ENCODE measurements around the genes RELT, P4HA3 and LIPT2.

GRCh38 chr11:73292538-73293011 is 15.5 kb upstream of the ARHGEF17 start:
- RRBS = 87% methylated on average over 4 of the region's 8 CpGs
CAGE:
- cytosol, long polyA plus RNA = no peak
- long polyA plus RNA = no peak
- nucleus, long polyA plus RNA = no peak

GRCh38 chr11:73315368-73316281 is 7.5 kb downstream of the ARHGEF17 start:
- RRBS = no CpG with 5 or more reads among the region's 10 CpGs
CAGE:
- cytosol, long polyA plus RNA = no peak
- long polyA plus RNA = no peak
- nucleus, long polyA plus RNA = no peak

- RRBS = no CpG with 5 or more reads among the region's 8 CpGs
CAGE:
- cytosol, long polyA plus RNA = no peak
- long polyA plus RNA = no peak
- nucleus, long polyA plus RNA = no peak
Observed at GRCh38 chr11:73317915-73318425, 9.9 kb downstream of the ARHGEF17 start.

DNA sequence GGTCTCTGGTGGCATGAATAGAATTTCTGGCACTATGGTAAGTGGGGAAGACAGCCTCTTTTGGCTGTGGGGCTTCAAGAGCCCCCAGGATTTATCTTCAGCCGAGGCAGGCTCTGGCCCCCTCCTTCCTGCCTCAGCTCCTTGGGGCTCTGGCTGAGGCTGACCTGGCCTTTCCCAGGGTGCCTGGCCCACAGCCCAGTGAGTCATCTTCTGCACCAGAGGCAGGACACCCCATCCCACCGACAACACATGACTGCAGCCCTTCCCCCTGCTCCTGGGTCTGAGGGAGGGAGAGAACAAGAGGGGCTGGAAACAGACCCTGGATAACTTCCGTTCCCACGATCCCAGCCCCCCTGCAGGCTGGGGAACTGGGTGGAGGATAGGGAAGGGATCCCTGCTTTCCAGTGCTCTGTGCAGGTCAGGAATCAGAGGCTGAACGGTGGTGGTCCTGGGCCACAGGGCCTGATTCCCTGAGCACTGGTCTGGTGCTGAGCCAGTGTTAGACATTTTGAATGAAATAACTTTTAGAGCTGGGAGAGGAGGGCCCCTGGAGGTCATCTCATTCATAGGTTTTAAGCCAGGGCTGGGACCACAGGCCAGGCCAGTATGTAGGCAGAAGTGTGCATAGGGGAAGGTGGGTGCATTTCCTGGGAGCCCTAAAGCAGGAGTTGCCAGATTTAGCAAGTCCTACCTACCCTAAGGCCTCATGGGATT is 26.6 kb downstream of the ARHGEF17 start:
- RRBS = no CpG with 5 or more reads among the region's 5 CpGs
CAGE:
- cytosol, long polyA plus RNA = no peak
- long polyA plus RNA = no peak
- nucleus, long polyA plus RNA = no peak

GRCh38 chr11:73375976-73376962 is at the start of gene RELT:
Gene RELT, plus strand, starts transcription at chr11:73376399.
- RRBS = under 1% methylated on average over 38 of the region's 117 CpGs
CAGE:
- cytosol, long polyA plus RNA = no peak
- long polyA plus RNA = no peak
- nucleus, long polyA plus RNA = no peak

DNA sequence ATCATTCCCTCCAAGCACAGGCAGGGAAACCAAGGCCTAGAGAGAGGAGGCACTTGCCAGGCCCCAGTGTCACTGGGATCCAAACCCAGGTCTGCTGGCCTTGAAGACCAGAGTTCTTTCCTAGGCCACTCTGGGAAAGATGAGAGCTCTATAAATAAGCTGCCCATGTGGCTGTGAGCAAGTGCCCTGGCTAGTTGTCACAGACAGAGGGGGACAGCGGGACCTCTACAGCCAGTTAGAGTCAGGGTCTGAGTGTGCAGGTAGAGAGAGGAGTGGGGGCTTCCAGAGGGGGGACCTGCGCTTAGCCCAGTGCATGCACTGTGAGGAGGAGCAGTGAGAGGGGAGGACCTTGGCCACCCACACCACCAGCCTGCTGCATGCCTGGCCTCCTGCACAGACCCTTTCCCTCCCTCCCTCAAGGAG is 4.9 kb downstream of the RELT start:
- RRBS = no CpG with 5 or more reads among the region's 2 CpGs
CAGE:
- cytosol, long polyA plus RNA = no peak
- long polyA plus RNA = no peak
- nucleus, long polyA plus RNA = no peak

GRCh38 chr11:73382912-73384255 is 7.2 kb downstream of the RELT start:
- RRBS = no CpG with 5 or more reads among the region's 13 CpGs
CAGE:
- cytosol, long polyA plus RNA = no peak
- long polyA plus RNA = no peak
- nucleus, long polyA plus RNA = no peak

- RRBS = no CpG with 5 or more reads among the region's 10 CpGs
CAGE:
- cytosol, long polyA plus RNA = no peak
- long polyA plus RNA = no peak
- nucleus, long polyA plus RNA = no peak
Observed at GRCh38 chr11:73400252-73401254, 24.4 kb downstream of the RELT start.

DNA sequence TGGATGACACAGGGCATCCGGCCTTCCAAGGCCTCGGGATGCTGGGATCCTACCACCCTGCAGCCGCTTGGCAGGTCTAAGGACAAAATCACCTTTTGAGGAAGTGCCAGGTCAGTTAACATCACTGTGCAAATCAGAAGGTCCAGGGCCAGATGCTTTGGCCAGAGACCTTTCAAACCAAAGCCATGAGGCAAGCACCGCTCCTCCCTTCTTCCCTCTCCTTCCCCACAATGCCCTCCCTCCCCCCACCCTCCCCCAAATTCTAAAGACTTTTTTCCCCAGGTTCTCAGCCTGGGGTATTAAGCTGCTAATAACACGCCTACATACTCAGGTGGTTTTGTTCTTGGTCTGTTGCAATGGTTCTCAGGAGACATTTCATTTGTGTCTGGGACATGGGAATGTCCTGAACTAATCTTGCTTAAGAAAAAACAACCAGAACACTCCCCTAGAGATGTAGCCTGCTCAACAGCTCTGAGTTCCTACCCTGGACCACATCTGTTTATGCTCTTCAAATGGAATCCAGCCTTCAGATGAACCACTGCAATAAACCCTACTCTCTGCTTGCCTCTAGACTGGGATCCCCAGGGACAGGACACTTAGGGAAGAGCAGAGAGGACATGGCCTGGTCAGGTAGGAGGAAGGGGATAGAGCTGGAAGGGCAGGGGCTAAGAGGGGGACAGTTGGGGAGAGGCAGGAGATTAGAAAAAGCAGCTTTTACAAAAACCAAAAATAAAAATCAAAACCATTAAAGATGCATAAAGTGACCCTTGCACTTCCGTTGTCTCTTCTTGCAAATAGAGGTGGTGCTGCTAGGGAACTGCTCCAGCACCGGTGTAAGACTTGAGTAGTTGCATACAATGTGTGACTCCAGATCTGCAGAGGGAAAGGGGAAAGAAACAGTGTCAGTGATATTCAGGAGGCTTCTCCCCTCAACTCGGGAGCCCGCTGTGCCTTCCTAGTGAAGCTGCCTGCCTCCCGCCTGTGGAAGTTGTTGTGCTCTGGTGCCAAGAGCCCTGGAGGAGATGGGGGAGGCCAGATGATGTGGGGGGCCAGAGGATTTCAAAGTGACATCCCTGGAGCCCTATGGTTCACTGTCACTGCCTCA is 30.0 kb downstream of the RELT start:
- RRBS = no CpG with 5 or more reads among the region's 10 CpGs
CAGE:
- cytosol, long polyA plus RNA = no peak
- long polyA plus RNA = no peak
- nucleus, long polyA plus RNA = no peak

- RRBS = no CpG with 5 or more reads among the region's 2 CpGs
CAGE:
- cytosol, long polyA plus RNA = no peak
- long polyA plus RNA = no peak
- nucleus, long polyA plus RNA = no peak
Observed at GRCh38 chr11:73464488-73464812, 88.3 kb downstream of the RELT start.

DNA sequence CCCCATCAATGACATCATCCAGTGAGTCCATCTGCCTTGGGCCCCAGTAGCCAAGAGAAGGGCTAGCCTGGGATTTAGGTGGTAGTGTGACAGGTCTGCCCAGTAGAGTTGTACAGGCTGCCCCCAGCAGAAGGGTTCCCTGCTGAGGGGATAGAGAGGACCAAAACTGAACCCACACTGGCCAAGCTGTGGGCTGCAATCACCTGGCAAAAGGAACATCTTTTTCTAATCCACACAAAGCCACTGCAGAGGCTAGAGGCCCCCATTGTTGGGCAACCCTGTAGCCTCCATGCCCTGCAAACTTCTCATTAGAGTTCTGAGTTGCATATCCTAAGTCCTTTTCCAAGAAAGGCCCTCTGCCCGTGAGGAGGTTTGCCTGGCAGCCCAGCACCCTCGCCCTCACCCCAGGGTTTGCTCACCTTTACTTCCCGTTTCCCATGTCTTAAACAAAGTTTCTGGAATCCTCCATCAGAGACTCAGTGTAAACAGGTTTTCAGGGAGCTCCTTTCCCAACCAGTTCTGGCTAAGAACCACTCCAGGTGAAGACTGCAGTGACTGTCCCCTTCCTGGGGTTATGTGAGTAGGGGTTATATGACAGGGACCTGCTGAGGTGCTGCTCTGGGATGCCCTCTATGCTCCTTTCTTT is 13.2 kb downstream of the UCP2 start:
- RRBS = no CpG with 5 or more reads among the region's 3 CpGs
CAGE:
- cytosol, long polyA plus RNA = no peak
- long polyA plus RNA = no peak
- nucleus, long polyA plus RNA = no peak

- RRBS = no CpG with 5 or more reads among the region's 10 CpGs
CAGE:
- cytosol, long polyA plus RNA = no peak
- long polyA plus RNA = no peak
- nucleus, long polyA plus RNA = no peak
Observed at GRCh38 chr11:73974744-73975304, 7.8 kb downstream of the UCP2 start.

DNA sequence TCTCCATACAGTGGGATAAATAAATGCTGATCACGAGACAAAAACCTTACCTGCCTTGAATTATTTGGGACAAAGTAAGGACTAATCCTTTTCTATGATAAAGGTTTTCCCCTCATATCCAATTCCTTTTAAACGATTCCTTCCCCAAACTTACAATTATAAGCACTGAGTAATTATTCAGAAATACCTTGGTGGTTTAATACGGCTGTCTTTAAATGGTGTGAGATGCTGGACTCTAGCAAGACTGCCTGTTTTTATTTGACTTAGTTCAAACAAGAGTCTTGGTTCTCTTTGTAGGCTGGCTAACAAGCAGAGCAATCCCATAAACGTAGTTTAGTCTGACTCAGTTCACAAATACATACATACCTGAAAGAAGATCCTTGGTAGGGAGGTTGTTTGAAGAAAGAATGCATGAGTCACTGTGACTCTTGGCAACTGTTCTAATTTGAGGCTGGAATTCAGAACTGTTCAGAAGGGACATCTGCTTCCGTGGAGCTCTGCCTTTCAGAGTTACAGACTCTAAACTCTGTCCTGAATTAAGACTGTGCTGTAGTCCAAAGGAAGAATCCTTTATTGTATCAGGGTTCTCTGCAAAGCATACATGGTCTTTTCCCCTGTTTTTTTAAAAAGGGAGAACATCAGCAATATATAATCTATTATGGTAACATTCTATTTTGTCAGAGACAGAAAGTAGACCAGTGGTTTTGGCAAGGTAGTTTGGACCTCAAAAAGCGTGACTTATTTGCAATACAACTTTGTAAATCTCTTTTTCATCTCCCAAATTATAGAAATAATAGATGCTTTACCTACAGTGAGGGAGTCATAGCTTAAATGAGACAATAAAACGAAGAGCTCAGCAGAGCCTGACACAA is 32.2 kb downstream of the C2CD3 start:
- RRBS = no CpG with 5 or more reads among the region's 7 CpGs
CAGE:
- cytosol, long polyA plus RNA = no peak
- long polyA plus RNA = no peak
- nucleus, long polyA plus RNA = no peak

DNA sequence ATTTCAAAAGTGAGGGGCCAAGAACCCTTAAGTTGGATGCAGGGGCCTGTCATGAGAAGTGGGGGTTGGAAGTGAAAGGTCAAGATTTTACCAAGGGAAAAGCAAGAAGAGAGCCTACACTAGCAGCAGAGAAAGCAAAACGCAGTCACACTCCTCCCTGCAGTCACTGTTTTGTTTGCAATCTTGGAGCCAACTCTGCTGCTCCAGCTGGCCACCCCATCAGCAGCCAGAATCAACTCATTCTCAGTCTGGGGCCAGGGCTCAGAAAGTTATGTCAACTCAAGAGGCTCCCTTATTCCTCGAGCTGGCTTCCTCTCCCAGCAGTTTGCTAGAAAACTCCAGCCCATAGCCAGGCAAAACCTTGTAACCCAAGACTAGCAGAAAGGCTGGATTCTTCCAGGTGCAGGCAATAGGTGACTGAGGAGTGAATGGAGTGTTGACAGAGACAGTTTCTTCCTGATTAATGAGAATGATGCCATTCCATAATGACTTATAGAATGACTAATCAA is 53.5 kb downstream of the P4HA3 start:
- RRBS = no CpG with 5 or more reads among the region's 2 CpGs
CAGE:
- cytosol, long polyA plus RNA = no peak
- long polyA plus RNA = no peak
- nucleus, long polyA plus RNA = no peak

- RRBS = no CpG with 5 or more reads among the region's 58 CpGs
CAGE:
- cytosol, long polyA plus RNA = no peak
- long polyA plus RNA = no peak
- nucleus, long polyA plus RNA = no peak
Observed at GRCh38 chr11:74311333-74311858, at the start of gene P4HA3. Gene P4HA3, minus strand, starts transcription at chr11:74311640.

- RRBS = 2% methylated on average over 10 of the region's 108 CpGs
CAGE:
- cytosol, long polyA plus RNA = no peak
- long polyA plus RNA = no peak
- nucleus, long polyA plus RNA = no peak
Observed at GRCh38 chr11:74492911-74494088, at the start of gene LIPT2. Gene LIPT2, minus strand, starts transcription at chr11:74493724.

- RRBS = no CpG with 5 or more reads among the region's 3 CpGs
CAGE:
- cytosol, long polyA plus RNA = no peak
- long polyA plus RNA = no peak
- nucleus, long polyA plus RNA = no peak
Observed at GRCh38 chr11:74559519-74559912, 32.9 kb upstream of the POLD3 start.

DNA sequence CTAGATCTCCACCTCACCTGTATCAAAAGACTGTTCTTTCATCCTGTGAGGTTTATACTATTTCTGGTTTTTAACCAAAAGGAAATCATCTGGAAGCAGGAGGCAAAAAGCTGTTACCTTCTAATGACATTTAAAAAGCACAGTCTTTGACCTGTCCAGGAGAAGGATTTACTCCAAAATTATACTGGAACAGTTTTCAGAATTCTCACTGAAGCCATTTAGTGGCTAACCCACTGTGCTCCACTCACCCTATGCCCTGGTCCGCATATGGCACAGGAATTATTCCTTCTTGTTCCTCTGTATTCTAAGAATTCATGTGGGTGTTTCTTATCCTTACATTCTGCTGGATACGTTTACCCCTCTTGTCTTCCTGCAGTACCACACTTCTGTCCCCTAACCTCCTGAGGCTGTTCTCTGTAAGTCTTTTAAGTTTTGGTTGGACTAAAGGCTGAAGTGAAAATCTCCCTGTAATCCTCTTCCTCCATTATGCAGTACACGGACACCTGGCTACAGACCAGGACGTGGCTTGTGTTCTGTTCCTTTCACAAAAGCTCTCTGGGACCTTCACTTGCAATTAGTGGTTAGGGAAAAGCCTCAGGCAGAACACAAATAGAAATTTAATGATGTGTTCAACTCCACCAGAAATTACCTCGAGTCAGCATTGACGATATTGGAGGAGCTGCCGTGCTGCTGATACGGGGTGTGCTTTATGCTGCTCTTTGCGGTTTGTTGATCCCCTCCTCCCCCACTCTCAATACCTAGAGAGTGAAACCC is 48.7 kb downstream of the POLD3 start:
- RRBS = no CpG with 5 or more reads among the region's 9 CpGs
CAGE:
- cytosol, long polyA plus RNA = no peak
- long polyA plus RNA = no peak
- nucleus, long polyA plus RNA = no peak

DNA sequence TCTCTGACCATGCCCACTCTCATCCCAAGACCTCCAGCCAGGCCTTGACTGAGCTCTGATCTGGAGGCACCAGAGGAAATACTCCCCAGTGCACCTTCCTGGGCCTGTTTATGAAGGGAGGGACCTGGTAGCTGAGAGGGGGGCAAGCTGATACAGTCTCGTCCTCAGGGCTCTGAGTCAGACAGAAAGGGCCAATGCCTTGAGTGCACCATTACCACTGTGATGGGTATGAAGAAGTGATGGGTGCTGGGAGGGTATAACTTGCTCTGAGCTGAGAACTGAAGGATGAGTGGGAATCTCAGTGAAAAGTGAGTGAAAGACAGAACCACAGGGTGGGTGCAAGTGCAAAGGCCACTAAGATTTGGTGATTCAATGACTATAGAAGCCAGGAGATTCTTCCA is 48.9 kb downstream of the CHRDL2 start:
- RRBS = no CpG with 5 or more reads among the region's 1 CpG
CAGE:
- cytosol, long polyA plus RNA = no peak
- long polyA plus RNA = no peak
- nucleus, long polyA plus RNA = no peak

DNA sequence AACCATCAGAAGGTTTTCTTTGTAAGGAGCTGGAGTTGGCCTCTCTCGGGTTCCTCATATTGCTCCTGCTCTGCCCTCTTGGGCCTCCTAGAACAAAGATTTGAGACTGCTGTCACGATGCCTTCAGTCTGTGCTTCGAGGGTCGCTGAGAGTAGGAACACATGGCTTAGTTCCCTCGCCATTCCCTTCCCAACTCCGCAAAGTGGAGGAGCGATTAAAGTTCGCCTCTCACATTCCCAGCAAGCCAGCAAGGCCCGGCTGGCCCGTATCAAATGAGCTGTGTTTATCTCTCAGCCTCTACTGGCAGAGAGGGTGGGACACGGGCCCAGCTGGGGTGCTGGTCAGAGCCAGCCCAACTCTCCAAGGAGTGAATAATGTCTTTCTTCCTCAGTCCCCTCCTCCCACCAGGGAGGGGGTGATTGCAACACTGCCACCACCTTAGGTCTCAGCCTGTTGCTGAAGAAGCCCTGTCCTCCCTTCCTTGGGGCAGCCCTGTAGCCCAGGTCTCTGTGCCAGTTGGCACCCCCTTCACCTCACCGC is 10.3 kb downstream of the CHRDL2 start:
- RRBS = no CpG with 5 or more reads among the region's 12 CpGs
CAGE:
- cytosol, long polyA plus RNA = no peak
- long polyA plus RNA = no peak
- nucleus, long polyA plus RNA = no peak